Osteocyte (in vitro differentiated cells): ENCODE results near the genes UBXN4, LCT and ARHGAP15.

DNA sequence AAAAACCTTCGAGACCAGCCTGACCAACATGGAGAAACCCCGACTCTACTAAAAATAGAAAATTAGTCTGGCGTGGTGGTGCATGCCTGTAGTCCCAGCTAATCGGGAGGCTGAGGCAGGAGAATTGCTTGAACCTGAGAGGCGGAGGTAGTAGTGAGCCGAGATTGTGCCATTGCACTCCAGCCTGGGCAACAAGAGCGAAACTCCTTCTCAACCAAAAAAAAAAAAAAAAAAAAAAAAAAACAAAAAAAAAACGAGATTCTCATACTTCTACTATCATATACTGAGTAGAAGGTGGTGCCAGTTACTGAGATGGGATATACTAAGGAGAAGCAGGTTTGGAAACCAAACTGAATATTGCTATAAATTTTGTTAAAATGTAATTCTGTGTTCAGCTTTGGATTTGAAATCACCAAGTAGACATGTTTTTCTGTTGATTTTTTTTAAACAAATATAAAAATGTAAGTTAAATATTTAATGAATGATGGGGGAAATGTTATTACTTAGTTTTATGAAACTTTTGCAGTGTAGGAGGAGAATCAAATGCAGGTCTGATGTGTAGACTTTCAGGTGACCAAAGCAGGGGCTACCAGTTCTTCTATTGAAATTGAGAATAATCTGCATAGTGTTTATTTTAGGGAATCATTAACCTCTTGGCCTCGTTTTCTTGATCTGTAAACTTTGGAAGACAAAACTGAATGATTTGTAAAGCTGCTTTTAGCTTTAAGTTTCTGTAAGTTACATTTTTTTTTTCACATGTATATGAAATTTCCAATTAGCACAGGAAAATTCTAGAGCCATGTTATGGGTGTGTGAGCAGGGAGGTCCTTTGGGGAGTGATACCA is 99.0 kb downstream of the R3HDM1 start:
- PRO-cap, result no peak

DNA sequence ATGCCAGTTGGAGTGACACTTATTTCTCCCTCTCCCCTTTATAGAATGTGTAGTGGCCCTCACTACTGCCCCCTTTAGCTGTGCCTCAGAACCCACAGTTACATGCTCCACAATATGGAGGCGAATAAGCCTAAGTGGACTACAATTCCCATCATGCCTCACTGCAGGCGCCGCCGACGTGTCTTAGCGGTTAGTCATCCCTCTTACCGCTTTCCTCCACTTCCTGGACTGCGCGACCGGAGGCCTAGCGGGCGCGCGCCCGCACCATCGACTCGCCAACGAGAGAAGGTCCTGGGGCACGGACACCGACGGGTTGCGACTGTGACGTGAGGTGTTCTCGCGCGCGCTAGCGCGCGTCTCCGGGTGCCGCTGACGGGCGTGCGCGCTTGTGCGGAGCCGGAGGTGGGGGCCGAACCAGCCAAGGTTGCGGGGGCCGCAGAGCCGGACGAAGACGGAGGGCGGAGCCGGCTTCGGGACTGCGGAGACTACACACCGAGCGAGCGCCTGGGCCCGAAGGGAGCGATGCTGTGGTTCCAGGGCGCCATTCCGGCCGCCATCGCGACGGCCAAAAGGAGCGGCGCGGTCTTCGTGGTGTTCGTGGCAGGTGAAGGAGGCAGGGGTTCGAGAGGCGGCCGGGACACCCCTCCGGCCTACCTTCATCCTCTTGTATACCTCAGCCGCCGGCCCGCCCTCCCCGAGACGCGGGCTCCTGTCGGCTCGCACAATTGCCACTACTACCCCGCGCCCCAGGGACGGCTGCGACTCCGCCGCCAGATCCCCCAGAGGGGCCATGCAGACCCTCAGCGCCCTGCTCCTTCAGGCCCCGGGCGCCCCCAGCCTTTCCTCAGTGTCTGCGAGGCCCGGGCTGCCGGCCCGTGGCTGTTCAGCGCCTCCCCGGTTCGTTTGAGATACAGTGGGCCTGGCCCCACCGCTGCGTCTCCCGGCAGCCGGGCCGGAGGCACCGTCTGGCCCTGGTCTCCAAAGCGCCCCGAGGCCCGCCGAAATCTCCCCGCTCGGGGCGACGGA is at the start of gene UBXN4:
Gene UBXN4, plus strand, starts transcription at position 448 of the 1,026 bp plus-strand sequence.
- PRO-cap, result unidirectional peak, plus-strand start at position 227 of the sequence; unidirectional peak, plus-strand start at position 490 of the sequence; bidirectional peak, plus-strand start at position 1,001 of the sequence, minus-strand start at position 905 of the sequence

DNA sequence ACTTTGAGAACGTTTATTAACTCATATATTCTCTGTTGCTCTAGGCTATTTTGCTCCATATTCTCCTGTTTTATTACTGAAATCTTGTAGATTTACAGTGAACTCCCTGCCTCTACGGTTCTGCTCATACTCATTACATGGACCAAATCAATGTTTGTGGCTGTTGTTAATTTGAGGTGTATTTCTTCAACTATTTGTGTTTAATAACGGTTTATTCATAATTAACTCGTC is 1.2 kb downstream of the UBXN4 start:
- PRO-cap, result no peak

DNA sequence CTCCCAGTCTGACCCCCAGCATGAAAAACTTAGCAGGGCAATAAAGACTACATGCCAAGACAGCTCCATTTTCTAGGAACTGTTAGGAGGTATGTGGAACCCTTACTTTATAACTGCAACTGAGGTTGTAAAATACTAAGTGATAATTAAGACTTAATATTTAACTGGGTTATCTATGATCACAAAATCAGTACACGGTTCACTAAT is at the start of gene LCT:
Gene LCT, minus strand, starts transcription at position 84 of the 207 bp plus-strand sequence.
- PRO-cap, result no peak

DNA sequence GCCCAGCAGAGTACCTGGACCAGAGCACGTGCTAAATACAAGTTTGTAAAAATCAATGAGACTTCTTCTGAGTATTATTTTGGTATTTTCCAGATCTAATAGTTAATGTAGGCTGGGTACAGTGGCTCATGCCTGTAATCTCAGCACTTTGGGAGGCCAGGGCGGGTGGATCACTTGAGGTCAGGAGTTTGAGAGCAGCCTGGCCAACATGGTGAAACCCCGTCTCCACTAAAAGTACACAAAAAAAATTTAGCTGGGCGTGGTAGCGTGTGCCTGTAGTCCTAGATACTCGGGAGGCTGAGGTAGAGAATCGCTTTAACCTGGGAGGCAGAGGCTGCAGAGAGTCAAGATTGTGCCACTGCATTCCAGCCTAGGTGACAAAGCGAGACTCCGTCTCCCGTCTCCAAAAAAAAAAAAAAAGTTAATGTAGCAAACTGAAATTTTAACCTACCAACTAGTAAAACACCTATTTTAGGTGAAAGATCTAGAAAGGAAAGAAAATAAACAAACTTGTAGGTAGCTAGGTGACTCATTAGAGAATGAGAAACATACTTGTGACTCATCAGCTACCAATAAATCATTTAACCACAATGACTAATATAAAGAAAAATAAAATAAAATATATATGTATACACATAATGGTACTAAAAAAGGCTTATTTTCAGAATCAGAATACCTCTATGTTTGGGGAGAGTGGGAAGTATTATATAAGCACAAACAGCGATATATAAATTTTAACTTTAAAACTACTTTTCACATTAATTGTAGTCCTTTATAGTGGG is 36.8 kb downstream of the DARS1 start:
- PRO-cap, result no peak

DNA sequence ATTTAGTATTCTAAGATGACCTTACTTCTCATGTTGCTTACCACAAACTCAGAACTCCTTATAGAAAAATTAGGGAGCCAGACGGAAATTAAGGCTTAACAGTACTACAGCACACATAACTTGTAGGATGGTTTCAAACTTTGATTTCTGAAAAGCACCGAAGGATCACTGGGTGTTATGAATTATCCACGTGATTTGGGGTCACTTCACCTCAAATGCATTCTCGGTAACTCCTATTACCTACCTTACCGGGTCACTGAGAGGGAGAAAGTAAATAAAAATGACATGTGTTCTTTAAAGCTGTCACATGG is 837 bp downstream of the DARS1 start:
- PRO-cap, result no peak

DNA sequence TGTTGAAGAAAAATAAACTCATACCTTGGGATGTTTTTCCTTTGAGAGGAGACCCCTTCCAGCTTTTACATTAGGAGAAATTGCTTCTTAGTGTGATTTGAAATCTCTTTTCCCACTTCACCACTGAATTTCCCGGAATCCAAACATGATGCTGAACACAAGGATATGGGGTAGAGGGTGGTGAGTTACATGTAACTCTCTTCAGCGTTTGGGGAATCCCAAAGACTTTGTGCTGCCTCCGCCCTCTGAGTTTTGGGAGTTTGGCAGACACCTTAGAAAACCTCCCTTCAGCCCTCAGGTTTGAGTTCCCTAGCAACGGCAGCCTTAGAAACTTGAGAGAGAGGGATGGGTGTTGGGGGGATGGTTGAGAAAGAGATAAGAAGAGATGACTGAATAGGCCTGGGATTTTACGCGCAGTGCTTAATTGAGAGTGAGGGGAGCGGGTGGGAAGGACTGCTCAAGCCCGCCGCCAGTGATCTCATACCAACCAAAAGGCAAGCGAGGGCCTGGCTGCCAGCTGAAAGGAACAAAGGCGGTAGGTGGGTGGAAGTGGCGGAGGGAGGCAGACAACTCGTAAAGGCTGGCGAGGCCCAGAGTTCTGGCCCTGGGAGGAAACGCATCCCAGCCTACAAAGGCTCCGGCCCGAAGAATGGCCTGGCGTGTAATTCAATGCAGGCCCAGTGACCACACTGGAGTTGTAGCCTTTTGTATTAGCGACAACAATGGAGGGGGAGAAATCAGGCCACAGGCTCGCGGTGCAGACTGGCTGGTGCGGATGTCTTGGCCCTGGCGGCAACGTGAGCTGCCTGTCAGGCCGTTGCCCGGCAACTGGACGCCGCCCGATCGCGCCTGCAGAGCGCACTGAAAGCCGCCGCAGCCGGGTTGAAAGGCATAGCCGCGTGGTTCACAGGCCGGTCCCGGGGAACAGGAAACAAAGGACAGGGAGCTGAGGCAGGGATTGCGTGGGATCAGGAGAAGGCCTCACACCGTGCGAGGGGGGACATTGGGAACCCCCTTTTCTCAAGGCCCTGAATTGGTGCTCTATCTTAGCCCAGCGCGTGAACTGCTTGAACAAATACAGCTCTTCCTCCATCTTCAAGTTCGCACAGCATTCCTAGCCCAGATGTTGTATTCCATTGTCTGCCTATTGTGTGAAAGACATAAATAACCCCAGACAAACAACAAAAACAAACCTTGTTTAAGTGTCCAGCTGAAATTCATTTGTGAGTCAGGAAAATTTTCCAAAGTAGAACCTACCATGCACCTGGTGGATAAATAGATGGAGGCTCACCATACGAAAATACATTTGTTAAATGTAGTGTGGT is 39.9 kb upstream of the DARS1 start:
- PRO-cap, result no peak

GRCh38 chr2:136117863-136118009 is 213 bp downstream of the CXCR4 start:
- PRO-cap, result no peak

GRCh38 chr2:136863680-136864156 is 98.4 kb downstream of the THSD7B start:
- PRO-cap, result no peak

- PRO-cap, result no peak
These were observed 106.1 kb upstream of the SPOPL start for GRCh38 chr2:138395418-138395852.

- PRO-cap, result no peak
These were observed 827 bp downstream of the SPOPL start for GRCh38 chr2:138502395-138502799.

- PRO-cap, result no peak
These were observed 730.2 kb upstream of the NXPH2 start for GRCh38 chr2:139510428-139510799.

DNA sequence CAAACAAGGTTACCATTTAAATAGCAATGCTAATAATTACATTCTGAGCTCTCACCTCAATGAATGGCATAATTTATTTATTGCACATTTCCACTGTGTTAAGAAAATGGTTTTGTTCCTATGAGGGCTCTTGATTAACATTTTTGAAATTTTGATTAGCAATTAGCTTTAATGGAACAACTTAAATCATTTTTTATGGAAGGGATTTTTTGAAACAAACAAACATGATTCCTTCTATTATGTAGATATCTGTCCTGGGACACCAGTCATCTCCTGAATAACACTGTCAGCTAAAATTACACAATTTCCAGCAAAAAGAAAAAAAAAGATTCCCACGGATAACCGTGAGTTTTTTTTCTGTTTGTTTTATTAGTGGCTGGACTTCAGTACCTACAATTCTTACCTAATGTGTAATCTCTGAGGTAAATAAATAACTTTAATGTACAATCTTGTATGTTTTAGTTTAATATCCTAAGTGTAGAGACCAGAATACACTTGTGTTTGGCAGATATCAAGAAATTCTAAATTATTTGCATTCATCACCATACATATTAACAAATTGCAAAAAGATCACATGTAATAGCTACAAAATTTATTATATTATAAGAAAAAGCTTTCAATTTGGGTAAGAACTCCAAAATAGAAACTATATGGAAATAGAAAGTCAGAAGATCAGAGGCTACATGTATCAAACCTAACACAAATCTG is 126.6 kb upstream of the KYNU start:
- PRO-cap, result no peak

- PRO-cap, result no peak
These were observed at the start of gene ARHGAP15 for GRCh38 chr2:143128460-143129582. Gene ARHGAP15, plus strand, starts transcription at chr2:143129419.

DNA sequence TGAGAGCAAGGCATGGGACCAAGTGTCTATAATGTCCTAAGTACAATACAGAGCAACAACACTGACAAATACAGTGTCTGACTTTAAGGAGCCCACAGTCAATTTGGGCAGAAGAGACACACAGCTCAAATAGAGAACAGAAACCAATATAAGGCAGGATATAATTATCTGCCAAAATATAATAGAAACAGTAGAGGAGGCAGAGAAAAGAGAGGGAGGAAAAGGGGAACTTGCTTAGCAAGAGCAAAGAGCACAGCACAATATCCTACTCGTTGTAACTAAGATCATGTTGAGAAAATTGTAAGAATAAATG is 12.1 kb downstream of the ARHGAP15 start:
- PRO-cap, result no peak

DNA sequence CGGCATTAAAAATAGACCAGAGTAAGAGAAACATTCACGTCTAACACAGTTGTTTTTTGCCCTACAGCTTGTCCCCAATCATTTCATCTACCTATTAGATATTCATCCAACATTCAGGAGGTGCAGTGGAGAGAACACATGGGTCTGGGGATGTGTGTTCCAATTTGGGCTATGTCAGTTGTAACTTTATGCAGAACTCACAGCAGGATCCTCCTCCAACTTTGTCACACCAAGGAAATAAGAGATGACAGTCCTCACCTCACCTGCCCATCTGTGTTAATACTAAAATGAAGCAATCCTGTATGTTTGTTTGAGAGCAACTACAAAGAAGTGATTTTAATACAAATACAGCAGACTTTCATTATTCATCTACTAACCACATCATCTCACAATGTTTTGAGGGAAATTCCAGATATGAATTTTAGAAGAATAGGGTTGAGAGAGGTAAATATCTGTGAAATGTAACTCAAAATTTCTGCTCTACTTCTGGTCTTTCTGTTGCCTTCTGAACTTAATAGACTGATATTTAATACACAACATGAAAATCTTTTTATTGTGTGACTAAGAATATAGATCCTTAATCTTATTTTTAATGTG is 126.7 kb downstream of the ARHGAP15 start:
- PRO-cap, result no peak

DNA sequence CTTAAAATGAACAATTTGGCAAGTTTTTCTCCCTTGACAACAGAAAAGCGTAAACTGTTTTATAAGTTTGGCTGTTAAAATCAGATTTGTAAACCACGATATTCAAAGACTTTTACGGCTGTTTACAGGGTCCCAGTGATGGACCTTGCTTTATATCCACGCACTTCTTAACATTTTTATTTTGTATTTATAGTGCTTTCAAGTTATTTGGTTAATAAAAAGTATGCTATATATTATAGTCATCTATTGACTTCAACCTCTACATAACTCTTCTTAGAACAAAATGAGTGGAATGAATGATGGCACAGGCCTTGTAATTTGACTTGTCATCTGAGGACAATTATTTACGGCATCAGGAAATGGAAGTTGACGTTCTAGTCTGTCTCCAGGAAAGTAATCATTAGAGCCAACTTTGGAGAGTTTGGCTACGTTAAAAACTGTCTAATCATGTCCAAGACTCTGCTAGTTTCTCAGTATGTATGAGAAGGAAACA is 353.4 kb downstream of the ARHGAP15 start:
- PRO-cap, result no peak

GRCh38 chr2:143521413-143521851 is 392.2 kb downstream of the ARHGAP15 start:
- PRO-cap, result no peak

DNA sequence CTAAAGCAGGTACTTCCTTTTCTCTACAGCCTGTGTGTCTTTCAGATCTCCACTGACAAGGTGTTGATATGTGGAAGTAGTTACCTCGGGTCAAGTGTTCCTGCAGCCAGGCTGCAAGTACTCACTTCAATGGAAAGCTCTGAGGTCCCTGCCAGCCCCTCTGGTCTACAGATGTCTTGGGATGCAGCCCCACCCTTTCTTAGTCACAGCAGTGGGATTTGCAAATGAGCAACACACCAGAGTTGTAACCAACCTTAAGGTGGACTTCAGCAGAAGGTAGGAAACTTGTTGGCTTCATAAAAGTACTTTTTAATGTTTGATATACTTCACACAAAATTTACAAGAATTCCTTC is 513.0 kb downstream of the GTDC1 start:
- PRO-cap, result no peak

DNA sequence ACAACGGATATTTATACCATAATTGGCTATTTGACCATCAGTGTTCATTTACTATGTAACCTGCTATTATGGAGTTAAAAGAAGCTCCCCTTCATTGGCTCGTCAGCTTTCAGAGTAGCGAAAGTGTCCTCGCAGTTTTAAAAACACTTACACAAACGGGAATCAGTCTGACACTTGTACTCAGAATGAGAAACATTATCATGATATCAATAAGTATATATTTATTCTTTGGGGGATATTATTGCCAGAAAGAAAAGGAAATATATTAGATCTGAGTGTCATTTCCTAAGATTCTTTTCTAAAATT is 396.9 kb downstream of the GTDC1 start:
- PRO-cap, result no peak